Helper T cell (primary cell): ENCODE measurements around the gene MRPS24.

GRCh38 chr7:43790999-43791579, 32.6 kb downstream of the BLVRA start:
- PRO-cap, 2 experiments = no peak in any of the 2 experiments

GRCh38 chr7:43868613-43869828, at the start of gene MRPS24:
TSS of gene MRPS24 (minus strand) at chr7:43869517.
- PRO-cap, 2 experiments = peak in 2 of 2 experiments; most common plus-strand start chr7:43869661 (in 2); most common minus-strand start chr7:43869498 (in 2)

DNA sequence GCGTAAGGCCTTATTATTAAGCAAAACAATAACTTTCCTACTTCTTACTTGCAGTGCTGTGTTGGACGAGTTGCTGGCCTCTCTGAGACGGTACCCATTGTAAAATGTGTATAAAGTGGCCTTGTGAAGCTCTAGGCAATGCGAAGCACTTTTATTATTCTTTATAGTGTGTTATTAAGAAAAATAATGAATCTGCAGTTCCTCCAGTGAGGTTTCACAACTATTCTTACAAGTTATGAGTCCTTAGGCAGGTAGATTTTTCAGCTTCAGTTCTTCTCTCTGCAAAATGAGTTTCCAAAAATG, 519 bp upstream of the URGCP start:
- PRO-cap, 2 experiments = no peak in any of the 2 experiments

- PRO-cap, 2 experiments = no peak in any of the 2 experiments
Observed at GRCh38 chr7:44088468-44088766, 6.1 kb upstream of the POLM start.

DNA sequence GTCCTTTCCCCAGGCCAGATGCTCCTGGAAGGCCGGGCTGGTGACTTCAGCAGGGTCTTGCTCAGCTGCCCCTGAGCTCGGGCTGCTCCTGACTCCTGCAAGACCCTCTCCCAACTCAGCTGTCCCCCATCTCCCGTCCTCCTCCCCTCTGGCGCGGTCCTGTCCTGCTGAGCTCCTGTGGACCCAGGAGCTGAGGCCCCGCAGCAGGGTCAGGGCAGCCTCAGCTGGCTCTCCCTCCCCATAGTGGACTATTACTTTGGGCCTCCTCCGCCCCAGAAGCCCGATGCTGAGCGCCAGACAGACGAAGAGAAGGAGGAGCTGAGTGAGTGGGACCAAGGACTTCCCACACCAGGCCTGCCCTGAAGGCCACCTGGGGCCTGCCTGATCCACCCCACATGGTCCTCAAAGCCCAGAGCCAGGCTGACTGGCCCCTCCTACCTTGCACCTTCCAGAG, 4.5 kb downstream of the AEBP1 start:
- PRO-cap, 2 experiments = no peak in any of the 2 experiments

GRCh38 chr7:44132213-44132483, 8.8 kb upstream of the POLD2 start:
- PRO-cap, 2 experiments = no peak in any of the 2 experiments

DNA sequence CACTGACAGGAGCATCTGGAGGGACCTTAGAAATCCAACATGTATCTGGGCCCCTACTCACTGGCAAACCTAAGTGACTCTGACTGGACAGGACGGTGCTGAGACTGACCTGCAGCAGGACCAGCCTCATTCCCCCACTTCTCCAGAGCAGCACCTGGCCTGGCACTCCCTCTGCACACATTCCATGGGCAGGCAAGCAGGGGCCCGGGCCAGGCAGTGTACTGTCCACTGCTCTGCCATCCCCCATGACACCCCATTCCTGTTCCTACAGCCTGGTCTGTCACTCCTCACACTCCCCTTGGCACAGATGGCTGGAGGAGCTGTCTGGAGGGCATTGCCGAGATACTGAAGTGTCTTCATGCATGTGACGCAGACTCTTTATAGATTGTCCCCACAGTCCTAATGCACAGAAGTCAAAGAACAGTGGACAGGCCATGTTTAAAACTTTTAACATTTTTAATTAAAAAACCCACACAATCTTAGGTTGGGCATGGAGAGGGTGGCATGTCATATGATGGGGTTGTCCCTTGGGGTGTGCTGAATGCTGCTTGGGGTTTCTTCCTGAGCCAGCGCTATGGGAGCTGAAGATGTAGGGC, 2.8 kb upstream of the MYL7 start:
- PRO-cap, 2 experiments = no peak in any of the 2 experiments

DNA sequence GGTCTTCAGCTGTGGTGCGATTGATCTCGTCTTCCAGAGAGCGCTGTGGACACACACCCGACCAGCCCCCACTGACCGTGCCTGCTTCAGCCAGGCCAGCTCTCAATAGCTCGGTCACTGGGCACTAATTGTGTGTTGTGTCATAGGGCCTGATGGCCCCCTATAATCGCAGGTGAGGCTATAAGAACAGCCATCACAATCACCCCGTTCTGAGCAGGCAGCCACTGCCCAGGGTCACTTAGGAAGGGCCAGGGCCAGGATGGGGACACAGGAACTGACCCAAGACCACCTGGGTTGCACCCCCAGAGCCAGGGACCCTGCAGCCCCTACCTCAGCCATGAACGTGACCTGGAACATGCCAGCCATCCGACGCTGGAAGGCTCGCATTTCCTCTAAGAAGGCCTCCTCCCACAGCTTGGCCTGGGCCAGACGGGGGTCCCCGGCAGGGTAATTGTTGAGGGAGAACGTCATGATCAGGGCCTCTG, 5.2 kb downstream of the NPC1L1 start:
- PRO-cap, 2 experiments = no peak in any of the 2 experiments

DNA sequence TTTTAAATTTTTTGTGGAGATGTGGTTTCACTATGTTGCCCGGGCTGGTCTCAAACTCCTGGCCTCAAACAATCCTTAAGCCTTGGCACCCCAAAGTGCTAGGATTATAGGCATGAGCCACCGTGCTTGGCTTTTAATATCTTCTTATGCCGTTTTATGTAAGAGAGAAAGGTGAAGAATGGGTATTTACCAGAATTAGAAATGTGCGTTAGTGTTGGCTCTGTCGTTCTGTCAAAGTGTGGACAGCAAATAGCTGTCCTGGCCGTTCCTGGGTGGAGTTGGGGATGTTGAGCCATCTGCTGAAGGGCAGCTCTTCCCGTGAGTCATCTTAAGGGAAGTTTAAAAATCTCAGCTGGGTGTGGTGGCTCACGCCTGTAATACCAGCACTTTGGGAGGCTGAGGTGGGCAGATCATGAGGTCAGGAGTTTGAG, 14.8 kb downstream of the OGDH start:
- PRO-cap, 2 experiments = no peak in any of the 2 experiments

DNA sequence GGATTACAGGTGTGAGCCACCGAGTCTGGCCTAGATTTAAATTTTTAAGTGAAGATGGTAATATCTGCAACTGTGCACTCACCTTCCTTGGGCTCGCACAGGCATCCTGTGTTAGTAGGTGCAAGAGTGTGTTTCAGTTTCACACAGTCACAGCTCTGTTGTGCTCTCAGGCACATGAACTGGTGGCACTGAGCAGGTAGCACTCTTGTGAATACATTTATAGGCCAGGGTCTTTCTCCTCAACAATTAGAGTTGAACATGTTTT, 17.4 kb downstream of the OGDH start:
- PRO-cap, 2 experiments = peak in 1 of 2 experiments; most common plus-strand start position 144 of the sequence (in 1); most common minus-strand start position 190 of the sequence (in 1)

GRCh38 chr7:44631504-44632166, 25.2 kb downstream of the OGDH start:
- PRO-cap, 2 experiments = peak in 2 of 2 experiments; most common plus-strand start chr7:44631661 (in 2); most common minus-strand start chr7:44631593 (in 1)

- PRO-cap, 2 experiments = no peak in any of the 2 experiments
Observed at GRCh38 chr7:44654088-44654838, 47.8 kb downstream of the OGDH start.

DNA sequence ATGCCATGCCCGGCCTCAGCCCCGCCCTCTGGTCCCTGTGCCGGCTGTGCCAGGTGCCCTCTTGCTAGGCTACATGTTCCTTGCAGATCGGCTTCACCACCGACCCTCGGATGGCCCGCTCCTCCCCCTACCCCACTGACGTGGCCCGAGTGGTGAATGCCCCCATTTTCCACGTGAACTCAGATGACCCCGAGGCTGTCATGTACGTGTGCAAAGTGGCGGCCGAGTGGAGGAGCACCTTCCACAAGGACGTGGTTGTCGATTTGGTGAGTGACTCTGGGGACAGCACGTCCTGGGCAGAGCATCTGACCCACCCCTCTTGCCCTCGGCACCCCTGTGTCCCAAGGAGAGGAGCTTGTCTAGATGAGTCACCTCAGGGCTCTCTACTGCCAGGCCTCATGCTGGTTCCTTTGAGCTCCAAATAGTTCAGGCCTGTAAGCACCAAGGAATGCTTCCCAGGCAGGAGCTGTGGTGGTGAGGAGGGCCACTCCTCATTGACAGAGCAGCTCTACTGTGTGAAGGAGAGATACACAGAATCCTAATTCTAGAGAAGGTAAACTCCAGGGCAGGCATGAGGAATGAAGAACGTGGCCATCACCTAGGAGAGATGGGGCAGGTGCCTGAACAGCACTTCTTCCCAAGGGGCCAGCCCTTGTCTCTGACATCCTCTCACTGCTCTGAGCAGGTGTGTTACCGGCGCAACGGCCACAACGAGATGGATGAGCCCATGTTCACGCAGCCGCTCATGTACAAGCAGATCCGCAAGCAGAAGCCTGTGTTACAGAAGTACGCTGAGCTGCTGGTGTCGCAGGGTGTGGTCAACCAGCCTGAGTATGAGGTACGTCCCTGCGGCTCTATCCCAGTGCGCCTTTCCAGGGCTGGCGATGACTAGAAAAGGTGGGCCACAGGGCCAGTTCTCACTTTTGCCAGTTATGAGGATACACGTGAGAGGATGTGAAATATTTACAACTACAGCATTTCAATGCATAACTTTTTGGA, 54.6 kb upstream of the ZMIZ2 start:
- PRO-cap, 2 experiments = no peak in any of the 2 experiments

DNA sequence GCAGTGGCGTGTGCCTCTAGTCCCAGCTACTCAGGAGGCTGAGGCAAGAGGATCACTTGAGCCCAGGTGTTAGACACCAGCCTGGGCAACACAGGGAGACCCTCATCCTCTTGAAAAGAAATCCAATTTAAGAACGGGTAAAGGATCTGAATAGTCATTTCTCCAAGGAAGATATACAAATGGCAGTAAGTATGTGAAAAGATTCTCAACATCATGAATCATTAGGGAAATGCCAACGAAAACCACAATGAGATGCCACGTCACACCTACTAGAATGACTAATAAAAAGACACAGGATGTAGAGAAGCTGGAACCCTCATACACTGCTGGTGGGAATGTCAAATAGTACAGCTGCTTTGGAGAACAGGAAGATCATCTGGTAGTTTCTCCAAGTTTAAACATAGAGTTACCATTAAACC, 13.3 kb upstream of the ZMIZ2 start:
- PRO-cap, 2 experiments = no peak in any of the 2 experiments

- PRO-cap, 2 experiments = no peak in any of the 2 experiments
Observed at GRCh38 chr7:44799310-44800028, 3.0 kb downstream of the PPIA start.

- PRO-cap, 2 experiments = no peak in any of the 2 experiments
Observed at GRCh38 chr7:44820831-44821067, 24.3 kb downstream of the PPIA start.

DNA sequence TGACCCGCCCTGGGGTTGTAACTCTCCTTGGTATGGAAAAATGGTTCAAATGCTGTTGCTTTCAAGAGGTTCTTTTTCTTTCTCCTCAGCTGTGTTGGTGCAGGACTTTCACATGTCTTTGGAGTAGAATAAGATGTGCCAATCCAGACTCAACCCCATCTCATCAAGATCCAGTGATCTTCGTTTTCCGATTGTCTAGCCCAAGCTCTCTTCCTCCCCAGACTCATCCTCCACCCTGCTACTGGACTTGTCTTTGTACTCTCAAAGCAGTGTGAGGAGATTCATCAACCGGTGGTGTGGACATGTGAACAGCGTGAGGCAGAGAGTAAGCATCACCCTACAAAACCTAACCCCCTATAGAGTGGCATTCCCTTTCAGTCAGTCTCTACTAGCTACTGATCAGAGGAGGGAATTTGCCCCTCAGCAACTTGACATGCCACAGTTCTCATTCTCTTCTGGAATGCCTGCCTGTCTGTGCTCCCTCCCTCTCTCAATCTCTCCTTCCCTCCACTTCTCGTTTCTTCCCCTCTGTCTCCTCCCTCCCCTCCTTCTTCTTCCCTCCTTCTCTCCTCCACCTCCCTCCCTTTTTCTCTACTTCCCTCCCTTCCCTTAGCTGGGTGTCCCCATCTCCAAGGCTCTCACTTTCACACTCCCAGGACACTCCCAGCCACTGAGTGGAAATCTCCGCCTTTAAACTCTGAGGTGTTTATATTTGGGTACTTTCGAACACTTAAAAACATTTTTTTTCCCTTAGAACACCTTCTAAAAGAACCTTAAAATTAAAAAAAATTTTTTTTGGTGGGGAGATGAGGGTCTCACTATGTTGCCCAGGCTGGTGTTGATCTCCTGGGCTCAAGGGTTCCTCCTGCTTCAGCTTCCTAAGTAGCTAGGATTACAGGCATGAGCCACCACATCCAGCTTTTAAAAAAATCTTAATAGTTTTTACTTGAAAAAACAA, 24.6 kb downstream of the H2AZ2 start:
- PRO-cap, 2 experiments = no peak in any of the 2 experiments

GRCh38 chr7:44914999-44915608, 29.8 kb upstream of the PURB start:
- PRO-cap, 2 experiments = peak in 2 of 2 experiments; most common plus-strand start chr7:44915324 (in 2); most common minus-strand start chr7:44915146 (in 2)

DNA sequence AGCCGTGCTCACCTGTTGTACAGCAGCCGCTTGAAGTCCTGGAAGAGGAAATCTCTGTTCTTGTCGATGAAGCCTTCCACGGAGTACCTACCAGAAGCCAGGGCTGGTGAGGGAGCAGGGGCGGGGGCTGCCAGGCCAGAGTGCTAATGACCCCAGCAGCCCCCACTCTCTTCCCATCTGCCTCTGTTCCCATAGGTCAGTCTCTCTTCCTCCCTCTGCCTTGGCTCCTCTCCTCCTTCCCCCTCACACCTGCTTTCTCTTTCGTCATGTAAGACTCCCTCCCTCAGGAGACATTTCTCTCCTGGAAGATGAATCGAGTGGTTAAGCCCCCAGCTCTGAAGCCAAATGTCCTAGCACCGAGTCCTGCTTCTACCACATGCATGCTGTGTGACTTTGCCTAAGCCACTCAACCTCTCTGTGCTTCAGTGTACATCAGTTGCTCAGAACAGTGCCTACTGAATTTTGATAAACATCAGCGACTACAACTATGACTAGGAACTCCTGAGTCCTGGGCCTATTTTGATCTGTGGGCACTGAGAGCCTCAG, 10.9 kb downstream of the MYO1G start:
- PRO-cap, 2 experiments = no peak in any of the 2 experiments

DNA sequence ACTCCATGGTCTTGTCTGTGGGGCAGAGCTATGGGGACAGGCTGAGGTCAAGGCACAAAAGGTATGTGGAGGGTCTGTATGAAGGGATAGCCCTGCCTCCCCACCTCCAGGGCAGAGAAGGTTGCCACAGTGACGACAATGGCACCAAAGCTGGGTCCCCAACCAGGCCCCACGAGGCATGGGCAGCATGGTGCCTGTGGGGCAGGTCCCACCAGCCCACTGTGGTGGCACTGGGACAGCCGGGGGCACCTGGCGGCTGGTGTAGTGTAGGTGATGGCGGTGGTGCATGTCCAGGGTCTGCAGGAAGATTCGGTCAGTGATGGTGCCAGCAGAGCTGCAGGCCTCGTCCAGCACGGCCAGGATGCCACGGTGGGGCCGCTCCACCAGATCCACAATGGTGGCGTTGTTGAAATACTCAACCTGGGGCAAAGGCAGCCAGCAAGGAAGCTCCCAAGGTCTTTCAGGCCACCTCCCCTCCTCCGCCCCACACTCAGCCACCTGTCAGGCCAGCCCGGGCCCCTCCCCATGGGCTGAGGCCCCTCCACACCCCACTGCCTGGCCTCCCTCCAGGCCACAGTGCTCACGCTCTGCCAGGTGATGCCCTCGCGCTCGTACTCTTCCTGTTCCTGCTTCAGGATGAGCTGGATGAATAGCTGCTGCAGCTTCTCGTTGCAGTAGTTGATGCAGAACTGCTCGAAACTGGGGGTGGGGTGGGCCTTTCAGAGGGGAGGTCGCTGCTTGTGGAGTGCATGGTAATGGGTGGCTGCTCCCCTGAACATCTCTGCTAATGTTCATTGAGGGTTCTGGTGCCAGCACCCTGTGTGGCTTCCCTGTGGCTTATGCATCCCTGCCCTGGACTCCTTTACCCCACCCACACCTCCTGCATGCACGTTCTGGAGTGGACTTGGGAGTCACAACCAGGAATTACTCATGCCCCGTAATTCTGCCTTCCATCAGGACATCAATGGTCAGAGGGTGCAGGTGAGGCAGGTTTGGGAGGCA, 9.1 kb downstream of the MYO1G start:
- PRO-cap, 2 experiments = no peak in any of the 2 experiments